Left cardiac atrium (tissue), 1 donor: ENCODE measurements around the genes CCDC78 and CCDC154.

- PRO-cap = no peak
Measured at GRCh38 chr16:705345-705663, 297 bp downstream of the FBXL16 start.

DNA sequence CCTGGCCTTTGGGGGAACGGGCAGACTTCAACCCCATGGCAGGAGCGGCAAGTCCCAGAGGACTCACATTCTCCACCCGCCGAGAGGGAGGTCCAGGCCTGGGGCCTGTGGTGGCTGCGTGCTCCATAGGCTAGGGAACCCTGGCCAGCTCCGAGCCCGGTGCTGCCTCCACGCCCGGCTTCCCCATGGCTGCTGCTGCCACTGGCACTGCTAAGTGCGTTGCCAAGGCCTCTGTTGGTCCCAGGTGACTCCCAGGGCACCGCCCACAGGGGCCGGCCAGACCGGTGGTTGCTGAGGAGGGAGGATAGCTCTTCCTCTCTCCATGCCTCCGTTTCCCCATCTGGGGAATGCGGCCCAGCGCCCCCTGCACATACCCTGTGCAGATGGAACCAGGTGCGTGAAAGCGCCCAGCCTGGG, at the start of gene CCDC78:
TSS of gene CCDC78 (minus strand) at position 203 of the 417 bp plus-strand sequence.
- PRO-cap = no peak

GRCh38 chr16:874330-874759, 73.8 kb upstream of the GNG13 start:
- PRO-cap = no peak

- PRO-cap = no peak
Measured at GRCh38 chr16:903508-903884, 67.3 kb downstream of the LMF1 start.

DNA sequence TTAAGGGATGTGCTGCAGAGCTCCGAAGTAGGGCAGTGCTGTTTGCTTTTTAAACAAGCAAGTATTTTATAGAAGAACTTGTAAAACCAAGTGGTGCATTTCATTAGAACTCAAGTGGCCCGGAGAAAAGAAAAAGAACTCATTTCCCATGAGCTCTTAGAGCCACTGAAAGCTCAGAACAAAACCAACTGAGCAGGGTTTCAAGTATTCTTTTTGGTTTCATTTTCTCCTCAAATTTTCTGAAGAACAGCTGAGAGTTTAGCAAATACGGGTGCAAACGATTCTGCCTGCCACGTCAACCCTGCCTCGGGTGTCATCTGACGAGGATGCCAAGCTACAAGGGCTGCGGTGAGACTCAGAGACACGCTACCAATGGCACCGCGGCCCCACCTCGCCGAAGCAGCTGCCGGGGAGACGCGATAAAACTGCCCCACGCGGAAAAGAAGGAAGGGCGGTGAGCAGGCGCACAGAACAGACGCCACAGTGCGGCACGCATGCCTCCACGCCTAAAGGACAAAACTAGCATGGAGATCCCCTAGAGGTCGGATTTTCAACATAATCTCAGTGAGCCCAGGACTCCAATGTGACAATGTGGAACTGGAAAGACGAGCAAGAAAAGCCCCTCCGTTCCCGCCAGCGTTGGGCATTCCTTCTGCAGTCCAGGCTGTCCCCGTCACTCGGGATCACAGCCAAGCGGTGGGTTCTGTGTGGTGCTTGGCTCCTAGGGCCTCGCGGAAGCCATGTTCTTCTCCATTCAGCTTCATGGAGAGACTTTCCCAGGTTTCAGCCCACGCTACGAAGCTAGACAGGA, 6.1 kb downstream of the LMF1 start:
- PRO-cap = no peak

DNA sequence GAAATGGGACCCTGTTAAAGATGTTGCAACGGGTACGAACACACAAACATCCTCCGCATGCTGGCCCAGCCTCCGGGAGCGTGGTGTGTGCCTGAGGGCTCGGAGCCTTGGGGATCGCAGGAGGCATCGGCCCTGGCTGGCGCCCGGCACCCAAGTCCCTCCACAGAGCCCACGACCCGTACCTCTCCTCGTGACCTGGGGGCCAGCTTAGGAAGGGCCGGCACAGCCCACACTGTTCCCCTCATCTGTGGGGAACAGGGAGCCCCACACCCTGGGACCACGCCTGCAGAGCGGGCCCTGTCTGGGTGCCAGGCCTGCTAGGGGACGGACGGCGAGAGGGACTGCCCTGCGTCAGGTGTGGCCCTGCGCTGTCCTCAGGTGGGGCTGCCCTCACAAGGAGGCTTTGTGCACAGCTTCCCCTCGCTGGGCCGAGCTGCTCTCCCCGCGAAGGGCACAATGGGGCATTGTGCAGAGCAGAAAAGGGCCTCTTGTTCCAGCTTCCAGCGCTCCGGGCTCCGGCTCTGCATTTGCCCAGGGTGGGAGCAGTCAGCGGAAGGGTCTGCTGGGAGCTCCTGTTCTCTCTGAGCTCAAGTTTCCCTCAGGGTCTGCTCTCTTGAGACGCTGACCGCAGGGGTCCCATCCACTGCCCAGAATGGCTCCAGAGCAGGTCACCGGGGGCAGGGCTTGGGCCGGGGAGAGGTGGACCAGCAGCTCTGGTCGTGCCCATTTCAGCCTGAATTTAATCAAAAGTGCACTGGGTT, 1.7 kb upstream of the LMF1 start:
- PRO-cap = no peak

DNA sequence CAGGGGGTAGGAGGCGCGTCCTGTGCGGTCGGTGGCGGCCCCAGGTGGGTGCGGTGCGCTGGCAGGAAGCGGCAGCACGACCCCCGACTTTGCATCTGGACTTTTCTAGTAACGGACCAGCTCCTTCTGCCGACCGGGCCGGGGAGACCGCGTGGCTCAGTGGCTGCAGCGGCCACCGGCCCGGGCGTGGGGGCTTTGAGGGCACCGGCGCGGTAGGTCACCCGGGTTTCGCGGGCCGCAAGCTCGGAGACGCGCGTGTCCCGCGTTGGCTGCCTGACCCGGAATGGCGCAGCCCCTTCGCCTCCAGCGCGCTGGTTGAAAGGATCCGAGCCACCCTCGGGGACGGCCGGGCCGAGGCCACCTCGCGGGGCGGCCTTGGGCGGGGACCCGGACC, 1.2 kb upstream of the SOX8 start:
- PRO-cap = no peak

- PRO-cap = no peak
Measured at GRCh38 chr16:990570-991453, 9.2 kb downstream of the SOX8 start.

DNA sequence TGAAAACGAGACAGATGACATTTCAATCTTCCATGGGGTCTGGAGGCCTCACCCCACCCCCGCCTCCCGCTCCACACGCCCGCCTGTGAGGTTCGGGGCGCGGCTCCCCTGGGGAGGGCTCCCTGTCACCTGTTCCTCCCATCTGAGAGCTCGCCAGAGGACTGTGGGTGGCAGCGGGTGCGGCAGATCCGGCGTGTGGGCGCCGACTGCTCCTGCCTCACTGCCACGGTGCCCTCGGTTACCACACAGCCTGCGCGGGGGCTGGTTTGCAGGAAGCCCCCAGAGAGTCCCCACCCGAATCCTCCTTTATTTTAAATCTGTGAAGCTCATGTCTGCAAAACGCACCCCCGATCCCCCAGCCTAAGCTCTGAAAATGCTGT, 16.2 kb downstream of the SOX8 start:
- PRO-cap = no peak

DNA sequence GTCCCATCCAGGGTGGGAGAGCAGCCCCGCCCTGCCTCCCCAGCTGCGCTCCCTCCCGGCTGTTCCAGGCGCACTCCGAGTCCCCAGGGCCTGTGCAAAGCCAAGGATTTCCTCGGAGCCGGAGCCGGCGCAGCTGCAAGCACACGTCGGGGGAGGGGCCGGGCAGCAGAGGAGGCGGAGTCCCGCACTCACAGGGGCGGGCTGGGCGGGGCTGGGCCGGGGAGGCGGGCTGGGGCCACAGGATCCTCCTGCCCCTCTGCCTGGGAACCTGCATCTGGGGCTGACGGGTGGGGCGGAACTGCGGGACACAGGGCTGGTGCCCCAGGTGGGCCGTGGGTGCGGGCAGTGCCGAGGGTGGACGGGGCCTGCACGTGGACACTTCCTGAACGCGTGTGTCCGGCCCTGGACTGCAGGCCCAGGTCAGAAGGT, 24.1 kb upstream of the SSTR5 start:
- PRO-cap = no peak

DNA sequence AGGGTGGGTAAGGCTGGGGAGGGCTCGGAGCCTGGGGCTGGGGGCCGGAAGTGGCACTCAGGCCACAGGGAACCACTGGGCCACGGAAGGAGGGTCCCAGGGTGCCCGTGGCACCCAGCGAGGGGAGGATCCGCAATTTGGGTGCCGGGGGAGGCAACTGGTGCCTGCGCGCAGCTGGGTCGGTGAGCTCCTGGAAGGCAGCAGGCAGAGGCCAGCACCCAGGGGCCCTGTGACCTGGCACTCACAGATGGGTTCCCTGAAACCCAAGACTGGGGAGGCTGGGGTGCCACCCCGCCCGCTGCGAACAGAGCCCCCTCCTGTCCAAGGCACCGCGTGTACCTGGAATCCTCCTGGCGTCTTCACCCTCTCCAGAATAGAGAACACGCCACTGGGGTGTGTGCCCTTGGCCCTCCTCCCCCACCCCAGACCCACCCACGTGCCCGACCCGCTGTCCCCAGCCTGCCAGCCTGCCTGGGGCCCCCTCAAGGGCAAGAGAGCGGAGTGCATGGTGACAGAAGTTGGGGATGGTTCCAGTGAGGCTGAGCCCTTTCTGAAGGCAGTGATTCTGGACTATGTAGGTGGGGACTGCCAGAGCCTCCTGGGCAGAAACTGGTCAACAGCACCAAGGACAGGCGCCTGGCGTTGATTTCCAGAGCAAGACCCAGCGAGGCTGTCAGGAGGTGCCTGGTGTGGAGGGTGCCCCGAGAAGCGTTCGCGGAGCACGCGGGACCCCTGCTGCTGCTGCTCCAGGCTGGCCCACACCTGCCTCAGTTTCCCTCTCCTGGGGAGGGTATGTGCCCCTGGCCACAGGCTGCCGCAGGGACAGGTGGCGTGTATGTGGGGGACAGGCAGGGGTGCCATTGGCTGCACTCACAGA, 918 bp downstream of the SSTR5 start:
- PRO-cap = bidirectional peak, plus-strand start at position 591 of the sequence, minus-strand start at position 375 of the sequence

DNA sequence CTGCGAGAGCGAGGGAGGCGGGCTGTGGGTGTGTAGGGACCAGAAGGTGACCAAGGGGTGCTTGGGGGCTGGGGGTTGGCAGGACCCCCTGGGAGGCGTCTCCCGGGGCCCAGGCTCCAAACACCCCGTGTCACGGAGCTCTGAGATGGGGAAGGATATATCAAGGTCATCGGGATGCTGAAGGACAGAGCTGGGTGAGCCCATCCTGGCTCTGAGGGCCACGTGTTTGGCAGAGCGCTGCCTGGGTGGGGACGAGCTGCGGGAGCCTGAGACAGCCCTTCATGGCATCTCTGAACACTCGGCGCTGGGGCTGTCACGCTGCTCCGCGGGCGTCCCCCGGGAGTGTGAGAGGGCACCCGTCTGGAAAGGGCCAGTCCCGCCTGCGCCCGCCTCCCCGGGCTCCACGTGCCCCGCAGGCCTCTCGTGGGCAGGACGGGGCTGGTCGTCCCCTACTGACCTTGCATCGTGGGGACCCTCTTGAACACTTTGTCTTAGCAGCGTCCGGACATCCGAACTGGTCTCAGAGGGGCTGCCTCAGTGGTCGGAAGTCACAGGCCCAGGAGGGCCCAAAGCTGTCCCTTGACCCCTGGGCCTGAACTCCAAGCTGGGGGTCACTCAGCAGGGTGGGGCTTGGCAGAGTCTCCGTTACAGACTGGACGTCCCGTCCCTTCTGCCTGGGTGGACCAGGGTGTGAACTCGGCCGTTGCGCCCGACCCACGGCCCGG, 4.4 kb downstream of the CACNA1H start:
- PRO-cap = no peak

DNA sequence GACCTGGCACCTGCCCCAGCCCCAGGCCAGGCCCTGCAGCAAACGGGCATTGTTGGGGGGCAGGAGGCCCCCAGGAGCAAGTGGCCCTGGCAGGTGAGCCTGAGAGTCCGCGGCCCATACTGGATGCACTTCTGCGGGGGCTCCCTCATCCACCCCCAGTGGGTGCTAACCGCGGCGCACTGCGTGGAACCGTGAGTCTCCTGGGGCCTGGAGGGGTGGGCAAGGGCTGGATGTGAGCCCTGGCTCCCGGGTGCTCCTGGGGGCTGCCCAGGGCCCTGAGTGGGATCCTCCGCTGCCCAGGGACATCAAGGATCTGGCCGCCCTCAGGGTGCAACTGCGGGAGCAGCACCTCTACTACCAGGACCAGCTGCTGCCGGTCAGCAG, 620 bp downstream of the TPSD1 start:
- PRO-cap = no peak

DNA sequence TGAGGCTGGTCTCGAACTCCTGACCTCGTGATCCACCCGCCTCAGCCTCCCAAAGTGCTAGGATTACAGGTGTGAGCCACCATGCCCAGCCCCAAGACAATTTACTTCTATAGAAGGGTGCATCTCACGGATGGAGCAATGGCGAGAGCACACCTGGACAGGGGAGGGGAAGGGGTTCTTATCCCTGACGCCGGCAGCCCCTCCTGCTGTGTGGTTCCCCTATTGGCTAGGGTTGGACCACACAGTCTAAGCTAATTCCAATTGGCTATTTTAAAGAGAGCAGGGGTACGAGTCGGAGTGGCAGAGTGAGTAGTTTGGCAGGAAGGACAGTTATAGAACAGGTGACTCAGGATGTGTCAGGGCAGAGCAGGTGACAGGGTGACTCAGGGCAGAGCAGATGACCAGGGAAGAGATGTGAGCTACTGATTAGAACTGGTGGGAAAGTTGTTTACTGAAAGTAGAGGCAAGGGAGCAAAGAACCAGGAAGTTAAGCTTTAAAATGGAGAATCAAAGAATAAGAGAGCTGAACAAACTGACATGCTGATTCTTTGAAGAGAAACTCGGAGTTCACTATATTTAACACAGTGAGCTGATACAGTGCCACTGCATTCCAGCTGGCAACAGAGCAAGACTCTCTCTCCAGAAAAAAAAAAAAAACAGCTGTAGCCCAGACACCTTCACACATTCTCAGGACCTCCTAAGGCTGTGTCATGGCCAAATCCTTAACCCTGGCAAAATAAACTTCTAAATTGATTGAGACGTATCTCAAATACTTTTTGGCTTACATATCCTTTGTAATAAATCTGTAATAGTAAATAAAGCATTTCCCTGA, 12.5 kb upstream of the UBE2I start:
- PRO-cap = no peak

GRCh38 chr16:1325672-1326457, 7.6 kb upstream of the BAIAP3 start:
- PRO-cap = no peak

- PRO-cap = no peak
Measured at GRCh38 chr16:1370226-1370539, 18.5 kb downstream of the GNPTG start.

GRCh38 chr16:1395488-1395871, 19.0 kb downstream of the UNKL start:
- PRO-cap = no peak

- PRO-cap = no peak
Measured at GRCh38 chr16:1443954-1444760, at the start of gene CCDC154. Gene CCDC154 (minus strand): TSS chr16:1444556.

GRCh38 chr16:1445801-1446436, 1.6 kb upstream of the CCDC154 start:
- PRO-cap = no peak

- PRO-cap = no peak
Measured at GRCh38 chr16:1471872-1472337, 2.9 kb downstream of the CLCN7 start.